Endothelial cell of umbilical vein (primary cell): ENCODE data around the genes MRPL34 and BST2.

DNA sequence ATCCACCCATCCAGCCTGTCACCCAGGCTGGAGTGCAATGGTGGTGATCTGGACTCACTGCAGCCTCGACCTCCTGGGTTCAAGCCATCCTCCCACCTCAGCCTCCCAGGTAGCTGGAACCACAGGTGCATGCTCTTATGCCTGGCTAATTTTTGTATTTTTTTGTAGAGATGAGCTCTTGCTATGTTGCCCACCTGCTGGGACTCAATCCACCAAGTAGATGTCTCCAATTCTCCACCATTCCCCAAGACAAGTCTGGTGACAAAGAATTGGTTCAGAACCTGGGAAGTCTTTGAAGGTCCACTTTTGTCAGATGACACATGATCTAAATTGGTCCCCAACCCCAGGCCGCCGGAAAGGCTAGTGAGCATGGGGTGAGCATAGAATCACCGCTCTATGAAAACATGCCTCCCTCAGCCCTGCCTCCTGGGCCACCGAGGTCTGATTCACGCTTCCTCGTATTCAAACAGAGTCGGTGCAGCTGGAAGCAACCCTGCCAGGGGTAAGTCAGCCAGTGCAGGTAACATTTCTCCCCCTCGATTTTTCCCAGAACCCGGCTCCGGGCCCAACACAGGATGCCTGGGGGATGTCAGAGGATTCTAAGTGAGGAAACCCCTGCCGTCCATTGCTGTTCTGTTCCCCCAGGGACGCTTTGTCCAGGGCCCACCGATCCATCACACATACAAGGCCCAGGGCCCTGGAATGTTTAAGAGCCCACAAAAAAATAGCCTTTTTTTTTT lies 34.0 kb upstream of the KLF2 start:
- PRO-cap = bidirectional peak, plus-strand start at position 465 of the sequence, minus-strand start at position 365 of the sequence
CAGE:
- cytosol, long polyA minus RNA = no peak
- cytosol, long polyA plus RNA = no peak
- long polyA plus RNA = no peak
- nucleus, long polyA minus RNA = no peak
- nucleus, long polyA plus RNA = no peak

- PRO-cap = bidirectional peak, plus-strand start at chr19:16328809, minus-strand start at chr19:16328476
CAGE:
- cytosol, long polyA minus RNA = no peak
- cytosol, long polyA plus RNA = no peak
- long polyA plus RNA = no peak
- nucleus, long polyA minus RNA = no peak
- nucleus, long polyA plus RNA = no peak
These were observed 3.8 kb downstream of the KLF2 start for GRCh38 chr19:16328308-16328931.

DNA sequence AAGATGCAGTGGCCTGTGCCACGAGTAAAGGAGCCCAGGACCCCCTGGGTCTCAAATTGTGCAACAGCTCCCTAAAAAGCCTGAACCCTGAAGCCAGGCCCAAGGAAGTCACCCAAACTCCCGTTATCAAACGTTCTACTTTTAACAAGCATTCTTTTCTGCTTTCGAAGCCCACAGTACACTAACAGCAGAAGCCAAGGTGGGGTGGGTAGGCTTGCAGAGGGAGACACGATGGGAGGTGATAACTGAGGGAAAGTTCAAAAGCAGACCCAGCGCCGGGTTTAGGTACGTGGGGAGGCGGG lies 49.7 kb downstream of the KLF2 start:
- PRO-cap = no peak
CAGE:
- cytosol, long polyA minus RNA = no peak
- cytosol, long polyA plus RNA = no peak
- long polyA plus RNA = no peak
- nucleus, long polyA minus RNA = no peak
- nucleus, long polyA plus RNA = no peak

DNA sequence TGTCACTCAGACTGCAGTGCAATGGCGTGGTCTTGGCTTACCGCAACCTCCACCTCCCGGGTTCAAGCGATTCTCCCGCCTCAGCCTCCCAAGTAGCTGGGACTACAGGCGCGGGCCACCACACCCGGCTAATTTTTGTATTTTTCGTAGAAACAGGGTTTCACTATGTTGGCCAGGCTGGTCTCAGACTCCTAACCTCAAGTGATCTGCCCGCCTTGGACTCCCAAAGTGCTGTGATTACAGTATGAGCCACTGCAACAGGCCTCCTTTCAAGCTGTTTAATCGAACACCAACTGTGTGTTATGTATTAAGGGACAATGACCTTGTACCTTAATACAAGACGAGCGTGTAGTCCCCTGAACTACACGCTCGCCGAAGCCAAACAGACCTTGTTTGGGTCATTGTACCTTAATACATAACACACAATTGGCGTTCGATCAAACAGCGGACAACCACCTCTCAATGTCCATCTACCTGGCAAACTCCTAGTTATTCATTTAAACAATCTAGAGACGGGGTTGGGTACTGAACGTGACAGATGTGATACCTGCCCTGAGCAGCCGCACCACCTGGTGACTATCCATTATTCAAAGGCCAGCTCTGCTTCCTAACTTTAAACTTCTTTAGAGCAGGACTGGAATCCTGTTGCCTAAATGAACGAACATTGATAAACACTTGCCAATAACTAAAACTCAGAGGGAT lies 1.4 kb downstream of the CHERP start:
- PRO-cap = no peak
CAGE:
- cytosol, long polyA minus RNA = no peak
- cytosol, long polyA plus RNA = no peak
- long polyA plus RNA = no peak
- nucleus, long polyA minus RNA = no peak
- nucleus, long polyA plus RNA = no peak

DNA sequence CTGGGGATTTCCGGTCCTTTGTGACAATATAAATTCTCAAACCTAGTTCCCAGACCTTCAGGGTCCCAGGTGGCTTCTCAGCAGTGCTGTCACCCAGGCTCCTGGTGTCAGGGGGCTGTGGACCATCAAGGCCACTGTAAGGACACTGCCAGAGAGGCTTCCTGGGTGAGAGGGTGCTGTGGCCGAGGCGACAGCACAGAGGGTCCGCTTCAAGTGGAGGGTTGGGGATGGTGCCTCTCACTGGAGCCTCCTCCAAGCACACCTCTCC lies 5.5 kb upstream of the SLC35E1 start:
- PRO-cap = no peak
CAGE:
- cytosol, long polyA minus RNA = no peak
- cytosol, long polyA plus RNA = no peak
- long polyA plus RNA = no peak
- nucleus, long polyA minus RNA = no peak
- nucleus, long polyA plus RNA = no peak

GRCh38 chr19:16580816-16581987 lies 9.0 kb upstream of the SLC35E1 start:
- PRO-cap = no peak
CAGE:
- cytosol, long polyA minus RNA = no peak
- cytosol, long polyA plus RNA = no peak
- long polyA plus RNA = no peak
- nucleus, long polyA minus RNA = no peak
- nucleus, long polyA plus RNA = no peak

DNA sequence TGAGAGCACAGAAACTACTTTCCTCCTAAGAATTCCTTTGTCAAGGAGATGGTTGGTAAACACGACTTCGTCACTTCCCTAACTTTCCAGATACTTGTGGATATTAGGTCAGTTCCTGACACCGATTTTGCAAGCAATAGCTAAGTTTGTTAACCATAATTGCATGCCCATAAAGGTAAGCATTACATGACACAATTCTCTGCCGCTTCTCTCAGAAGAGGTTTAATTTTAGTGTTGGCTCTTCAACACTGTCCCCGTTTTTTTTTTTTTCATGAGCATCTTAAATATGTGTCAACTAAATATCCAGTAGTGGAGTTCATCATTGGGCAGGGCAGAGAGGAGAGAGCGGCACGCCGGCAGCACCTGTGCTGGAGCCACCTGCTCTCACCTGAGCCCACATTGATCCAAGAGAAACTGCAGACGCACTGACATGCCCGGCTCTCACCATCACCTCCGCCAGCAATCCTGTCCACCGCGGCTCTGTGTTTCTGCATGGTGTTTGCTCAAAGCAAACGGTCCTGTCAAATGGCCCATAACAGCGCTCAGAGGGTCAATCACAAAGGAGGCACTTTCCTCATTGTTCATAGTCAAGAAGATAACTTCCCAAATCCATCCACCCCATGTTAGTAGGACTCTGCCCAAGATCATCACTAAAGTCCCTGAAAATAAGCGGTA lies 2.6 kb downstream of the MED26 start:
- PRO-cap = no peak
CAGE:
- cytosol, long polyA minus RNA = no peak
- cytosol, long polyA plus RNA = no peak
- long polyA plus RNA = no peak
- nucleus, long polyA minus RNA = no peak
- nucleus, long polyA plus RNA = no peak

DNA sequence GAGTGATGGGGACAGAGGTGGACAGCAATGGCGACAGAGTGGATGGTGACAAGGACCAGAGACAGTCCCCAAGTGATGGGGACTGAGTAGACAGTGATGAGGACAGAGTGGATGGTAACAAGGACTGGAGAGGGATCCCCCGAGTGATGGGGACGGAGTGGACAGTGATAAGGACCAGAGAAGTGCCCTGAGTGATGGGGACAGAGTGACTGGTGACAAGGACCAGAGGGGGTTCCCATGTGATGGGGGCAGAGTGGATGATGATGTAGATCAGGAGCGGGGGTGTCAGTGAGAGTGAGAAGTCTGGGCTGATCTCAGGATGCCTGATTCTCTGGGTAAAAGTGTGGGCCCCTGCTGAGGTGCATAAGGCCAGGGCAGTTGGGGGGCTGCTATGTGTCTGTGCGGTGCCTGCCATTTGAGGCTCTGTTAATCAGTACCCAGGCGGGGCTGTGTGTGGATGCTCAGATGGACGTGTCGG lies 8.3 kb downstream of the SIN3B start:
- PRO-cap = no peak
CAGE:
- cytosol, long polyA minus RNA = no peak
- cytosol, long polyA plus RNA = no peak
- long polyA plus RNA = no peak
- nucleus, long polyA minus RNA = no peak
- nucleus, long polyA plus RNA = no peak

DNA sequence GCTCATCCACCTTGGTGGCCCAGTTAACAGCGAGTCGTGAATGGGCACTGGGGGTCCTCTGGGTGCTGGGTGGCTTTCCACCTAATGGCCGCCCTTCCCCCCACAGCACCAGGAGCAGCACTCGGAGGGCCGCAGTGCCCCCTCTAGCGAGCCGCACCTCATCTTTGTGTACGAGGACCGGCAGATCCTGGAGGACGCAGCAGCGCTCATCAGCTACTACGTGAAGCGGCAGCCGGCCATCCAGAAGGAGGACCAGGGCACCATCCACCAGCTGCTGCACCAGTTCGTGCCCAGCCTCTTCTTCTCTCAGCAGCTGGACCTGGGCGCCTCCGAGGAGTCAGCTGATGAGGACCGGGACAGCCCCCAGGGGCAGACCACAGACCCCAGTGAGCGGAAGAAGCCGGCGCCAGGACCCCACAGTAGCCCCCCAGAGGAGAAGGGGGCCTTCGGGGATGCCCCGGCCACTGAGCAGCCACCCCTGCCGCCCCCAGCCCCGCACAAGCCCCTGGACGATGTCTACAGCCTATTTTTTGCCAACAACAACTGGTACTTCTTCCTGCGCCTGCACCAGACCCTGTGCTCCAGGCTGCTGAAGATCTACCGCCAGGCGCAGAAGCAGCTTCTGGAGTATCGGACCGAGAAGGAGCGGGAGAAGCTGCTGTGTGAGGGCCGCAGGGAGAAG lies 19.3 kb upstream of the F2RL3 start:
- PRO-cap = no peak
CAGE:
- cytosol, long polyA minus RNA = no peak
- cytosol, long polyA plus RNA = no peak
- long polyA plus RNA = no peak
- nucleus, long polyA minus RNA = no peak
- nucleus, long polyA plus RNA = no peak

GRCh38 chr19:17152538-17152853 lies 62.7 kb upstream of the USE1 start:
- PRO-cap = no peak
CAGE:
- cytosol, long polyA minus RNA = no peak
- cytosol, long polyA plus RNA = no peak
- long polyA plus RNA = no peak
- nucleus, long polyA minus RNA = no peak
- nucleus, long polyA plus RNA = no peak

DNA sequence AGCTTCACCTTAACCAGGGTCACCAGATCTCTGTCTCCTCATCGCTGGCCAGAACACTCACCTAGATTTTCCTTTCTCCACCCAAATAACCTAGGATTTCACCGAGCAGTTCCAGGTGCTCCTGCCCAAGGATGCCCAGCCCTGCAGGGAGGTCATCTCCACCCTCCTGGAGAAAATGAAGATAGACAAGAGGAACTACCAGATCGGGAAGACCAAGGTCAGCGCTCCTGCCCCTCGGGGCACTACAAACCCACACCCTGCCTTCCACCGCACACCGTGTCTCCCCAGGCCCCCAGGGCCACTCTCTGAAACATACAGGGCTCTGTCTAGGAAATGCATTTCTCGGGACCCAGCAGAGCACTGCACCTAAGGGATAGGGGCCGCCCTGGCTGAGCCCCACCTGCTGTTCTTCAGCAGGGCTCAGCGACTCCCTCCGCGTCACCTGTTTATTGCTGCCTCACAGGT lies 24.1 kb upstream of the USE1 start:
- PRO-cap = no peak
CAGE:
- cytosol, long polyA minus RNA = no peak
- cytosol, long polyA plus RNA = no peak
- long polyA plus RNA = no peak
- nucleus, long polyA minus RNA = no peak
- nucleus, long polyA plus RNA = no peak

DNA sequence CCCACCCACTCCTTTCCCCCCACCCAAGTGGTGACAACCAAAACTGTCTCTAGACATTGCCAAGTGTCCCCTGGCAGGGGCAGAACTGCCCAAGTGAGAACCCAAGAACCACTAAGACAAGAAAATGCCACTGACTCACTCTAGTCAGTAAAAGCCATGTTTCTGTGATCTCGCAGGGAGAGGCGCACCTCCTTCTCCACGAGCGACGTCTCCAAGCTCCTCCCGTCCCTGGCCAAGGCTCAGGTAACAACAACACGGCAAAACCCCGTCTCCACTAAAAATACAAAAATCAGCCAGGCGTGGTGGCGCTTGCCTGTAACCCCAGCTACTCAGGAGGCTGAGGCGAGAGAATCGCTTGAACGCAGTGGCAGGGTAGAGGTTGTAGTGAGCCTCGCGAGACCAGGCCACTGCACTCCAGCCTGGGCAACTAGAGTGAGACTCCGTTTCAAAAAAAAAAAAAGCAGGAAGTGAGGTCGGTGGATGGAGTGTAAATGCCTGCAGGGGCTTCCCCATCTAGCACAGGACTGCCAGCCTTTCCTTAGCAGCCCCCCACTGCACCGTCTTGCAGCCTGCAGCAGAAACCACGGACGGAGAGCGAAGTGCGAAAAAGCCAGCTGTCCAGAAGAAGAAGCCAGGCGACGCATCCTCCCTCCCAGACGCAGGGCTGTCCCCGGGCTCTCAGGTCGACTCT lies 17.4 kb upstream of the USE1 start:
- PRO-cap = no peak
CAGE:
- cytosol, long polyA minus RNA = no peak
- cytosol, long polyA plus RNA = no peak
- long polyA plus RNA = no peak
- nucleus, long polyA minus RNA = no peak
- nucleus, long polyA plus RNA = no peak

GRCh38 chr19:17214443-17215035 lies 618 bp upstream of the USE1 start:
- PRO-cap = no peak
CAGE:
- cytosol, long polyA minus RNA = no peak
- cytosol, long polyA plus RNA = no peak
- long polyA plus RNA = no peak
- nucleus, long polyA minus RNA = no peak
- nucleus, long polyA plus RNA = no peak

DNA sequence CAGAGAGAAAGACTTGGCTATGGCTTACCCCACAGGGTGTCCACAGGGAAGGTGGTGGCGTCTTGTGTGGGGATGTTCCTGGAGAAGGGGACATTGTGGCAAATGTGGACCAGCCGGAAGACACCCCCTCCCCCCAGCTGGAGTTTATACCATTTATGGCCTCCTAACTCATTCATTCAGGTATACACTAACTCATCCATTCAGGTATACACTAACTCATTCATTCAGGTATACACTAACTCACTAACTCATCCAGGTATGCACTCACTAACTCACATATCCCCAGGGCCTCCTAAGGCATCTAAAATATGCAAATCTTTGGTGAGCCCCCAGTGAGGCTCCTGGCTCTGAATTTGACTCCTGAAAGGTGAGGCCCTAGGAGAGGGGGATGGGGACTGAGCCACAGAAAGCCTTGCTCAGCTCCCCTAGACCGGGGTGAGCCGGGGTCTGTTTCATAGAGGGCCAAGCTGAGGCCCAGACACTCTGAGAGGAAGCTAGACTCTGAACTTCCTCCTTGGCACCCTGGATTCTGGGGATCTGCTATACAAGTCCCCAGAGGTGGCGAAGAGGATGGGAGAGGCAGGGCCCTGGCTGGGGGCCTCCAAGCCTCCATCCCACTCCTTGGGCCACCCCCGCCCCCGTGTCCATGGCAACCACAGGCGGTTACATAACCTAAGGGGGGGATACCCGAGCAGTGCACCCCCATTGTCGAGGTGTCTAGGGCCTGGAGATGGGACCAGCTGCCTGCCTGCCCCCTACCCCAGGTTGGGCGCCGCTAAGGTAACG lies 877 bp downstream of the ABHD8 start:
- PRO-cap = no peak
CAGE:
- cytosol, long polyA minus RNA = no peak
- cytosol, long polyA plus RNA = no peak
- long polyA plus RNA = no peak
- nucleus, long polyA minus RNA = no peak
- nucleus, long polyA plus RNA = no peak

DNA sequence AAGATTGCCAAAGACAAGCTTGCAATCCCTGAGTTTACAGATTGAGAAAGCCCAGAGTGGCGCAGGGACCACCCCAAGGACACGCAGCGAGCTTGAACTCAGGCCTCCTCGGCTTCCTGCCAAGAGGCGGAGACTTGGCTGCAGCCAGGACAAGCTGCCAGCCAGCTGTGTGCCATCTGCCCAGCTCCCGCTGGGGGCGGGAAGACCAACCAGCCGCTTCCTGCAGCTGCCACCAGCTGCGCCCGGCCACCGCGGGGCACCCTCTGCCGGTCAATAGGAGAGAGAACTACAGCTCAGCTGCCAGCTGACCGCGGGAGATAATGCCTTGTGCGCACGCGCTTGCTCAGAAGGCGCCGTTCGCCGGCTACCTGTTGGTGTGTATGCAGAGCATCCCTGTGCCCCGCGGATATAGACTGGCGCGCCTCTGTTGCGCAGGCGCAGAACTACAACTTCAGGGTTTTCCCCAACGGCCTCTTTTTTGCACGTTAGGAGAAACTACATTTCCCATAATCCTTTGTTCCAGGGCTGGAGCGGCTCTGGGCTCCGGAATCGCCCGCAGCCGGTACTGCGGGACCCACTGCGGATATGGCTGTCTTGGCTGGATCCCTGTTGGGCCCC lies at the start of gene MRPL34:
TSS of gene MRPL34 (plus strand) at position 565 of the 618 bp plus-strand sequence.
- PRO-cap = bidirectional peak, plus-strand start at position 346 of the sequence, minus-strand start at position 265 of the sequence; bidirectional peak, plus-strand start at position 536 of the sequence, minus-strand start at position 382 of the sequence
CAGE:
- cytosol, long polyA minus RNA = no peak
- cytosol, long polyA plus RNA = start-site peak on the plus strand centred at position 549 of the sequence, 45 bp wide, 166 and 217 reads in 2 replicates
- long polyA plus RNA = start-site peak on the plus strand centred at position 549 of the sequence, 45 bp wide, 139 and 108 reads in 2 replicates
- nucleus, long polyA minus RNA = no peak
- nucleus, long polyA plus RNA = no peak

DNA sequence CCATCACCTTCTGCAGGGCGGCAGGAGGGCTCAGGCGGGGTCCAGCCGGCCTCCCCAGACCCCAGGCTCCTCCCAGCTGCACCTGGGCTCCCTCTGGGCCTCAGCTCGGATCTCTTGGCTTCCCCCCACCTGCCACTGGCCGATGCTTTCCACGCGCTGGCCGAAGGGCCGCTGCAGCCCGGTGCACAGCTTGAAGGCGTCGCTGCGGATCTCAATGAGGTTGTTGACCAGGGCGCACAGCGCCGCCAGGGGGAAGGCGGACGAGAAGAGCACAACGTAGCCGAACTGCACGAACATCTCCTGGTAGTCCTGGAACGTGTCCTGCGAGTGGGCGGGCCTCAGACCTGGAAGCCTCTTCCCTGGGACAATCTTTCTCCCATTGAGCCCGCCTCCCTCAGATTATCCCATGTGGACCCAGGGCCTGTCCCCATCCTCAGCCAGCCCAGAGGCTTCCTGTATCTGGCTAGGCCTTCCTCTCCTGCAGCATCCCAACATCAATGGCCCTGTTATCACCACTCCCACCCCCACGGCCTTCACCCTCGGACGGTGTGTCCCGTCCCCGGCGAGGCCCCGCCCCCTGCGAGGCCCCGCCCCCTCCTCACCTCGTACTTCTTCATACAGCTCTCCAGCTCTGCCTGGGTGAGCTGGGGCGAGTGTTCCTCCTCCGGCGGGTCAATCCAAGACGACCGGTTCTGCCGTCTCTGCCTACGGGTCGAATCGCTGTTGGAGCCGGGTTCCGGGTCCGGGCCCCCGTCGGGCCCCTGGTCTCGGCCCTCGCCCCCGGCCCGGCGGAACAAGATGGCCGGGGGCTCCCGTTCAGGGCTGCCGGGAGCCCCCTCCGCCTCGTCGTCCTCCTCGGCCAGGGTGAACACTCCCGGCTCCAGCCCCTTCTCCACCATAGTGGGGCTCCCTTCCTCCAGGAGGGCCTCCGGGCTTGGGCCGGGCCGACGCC lies 6.8 kb downstream of the ANO8 start:
- PRO-cap = unidirectional peak, plus-strand start at position 616 of the sequence
CAGE:
- cytosol, long polyA minus RNA = no peak
- cytosol, long polyA plus RNA = no peak
- long polyA plus RNA = no peak
- nucleus, long polyA minus RNA = no peak
- nucleus, long polyA plus RNA = no peak

DNA sequence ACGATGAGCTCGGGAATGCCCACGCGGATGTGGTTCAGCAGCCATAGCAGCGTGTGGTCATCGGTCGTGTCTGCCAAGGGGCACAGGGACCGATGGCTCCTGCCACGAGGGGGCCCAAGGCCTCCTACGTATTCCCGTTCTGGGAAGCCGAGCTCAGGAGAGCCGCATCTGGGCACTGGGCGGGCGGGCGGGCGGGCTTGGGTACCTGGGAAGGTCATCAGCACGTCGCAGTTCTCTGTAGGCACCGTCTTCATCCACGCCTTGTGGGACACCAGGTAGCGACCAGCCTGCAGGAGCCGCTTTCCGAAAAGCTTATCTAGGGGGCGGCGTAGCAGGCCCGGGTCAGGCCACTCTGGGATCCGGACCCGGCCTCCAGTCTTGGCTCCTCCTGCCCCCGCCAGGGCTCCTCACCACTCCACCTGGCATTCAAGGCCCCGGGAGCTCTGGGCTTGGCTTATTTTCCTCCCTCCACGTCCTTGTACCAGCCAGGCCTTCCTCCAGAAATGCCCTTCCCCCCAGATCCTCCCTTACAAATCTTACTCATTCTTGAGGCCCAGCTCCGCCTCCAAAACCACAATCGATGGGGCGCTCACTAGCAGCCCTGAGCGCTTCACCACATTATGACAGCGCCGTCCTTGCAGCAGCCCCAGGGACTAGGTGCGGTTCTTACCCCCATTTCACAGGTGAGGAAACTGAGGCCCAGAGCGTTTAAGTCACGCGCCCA lies 1.0 kb downstream of the ANO8 start:
- PRO-cap = no peak
CAGE:
- cytosol, long polyA minus RNA = no peak
- cytosol, long polyA plus RNA = no peak
- long polyA plus RNA = no peak
- nucleus, long polyA minus RNA = no peak
- nucleus, long polyA plus RNA = no peak

DNA sequence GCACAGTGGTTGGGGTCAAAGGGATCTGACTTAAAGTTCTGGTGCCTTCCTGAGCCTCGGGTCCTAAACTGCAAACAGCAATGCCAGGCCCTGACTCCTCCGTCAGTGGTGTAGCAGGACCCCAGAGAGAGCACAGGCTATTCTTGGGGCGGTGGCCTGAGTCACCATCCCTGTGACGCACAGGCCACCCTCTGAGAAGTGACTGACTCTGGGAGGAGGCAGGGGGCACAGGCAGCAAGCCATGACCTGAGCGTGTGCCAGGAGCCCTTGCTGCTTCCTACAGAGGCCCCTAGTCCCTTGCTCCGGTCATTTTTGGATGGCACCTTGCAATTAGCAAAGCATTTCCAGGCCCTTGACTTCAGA lies 18.7 kb downstream of the PLVAP start:
- PRO-cap = no peak
CAGE:
- cytosol, long polyA minus RNA = no peak
- cytosol, long polyA plus RNA = no peak
- long polyA plus RNA = no peak
- nucleus, long polyA minus RNA = no peak
- nucleus, long polyA plus RNA = no peak

GRCh38 chr19:17404959-17406337 lies at the start of gene BST2:
Gene BST2 (minus strand): TSS chr19:17405630.
- PRO-cap = no peak
CAGE:
- cytosol, long polyA minus RNA = start-site peak on the minus strand at chr19:17405587-17405592, 74 reads
- cytosol, long polyA plus RNA = start-site peak on the minus strand at chr19:17405561-17405631, 705 and 547 reads in 2 replicates; start-site peak on the plus strand at chr19:17405691-17405767, 25 and 24 reads in 2 replicates
- long polyA plus RNA = start-site peak on the minus strand at chr19:17405502-17405631, 1,225 and 1,297 reads in 2 replicates; start-site peak on the plus strand at chr19:17405682-17405767, 30 and 25 reads in 2 replicates; start-site peak on the plus strand at chr19:17405817-17405847, 31 and 21 reads in 2 replicates
- nucleus, long polyA minus RNA = start-site peak on the minus strand at chr19:17405561-17405592, 77 reads; start-site peak on the plus strand at chr19:17405674-17405751, 51 reads; start-site peak on the plus strand at chr19:17405812-17405852, 25 reads
- nucleus, long polyA plus RNA = start-site peak on the minus strand at chr19:17405582-17405592, 98 and 85 reads in 2 replicates

DNA sequence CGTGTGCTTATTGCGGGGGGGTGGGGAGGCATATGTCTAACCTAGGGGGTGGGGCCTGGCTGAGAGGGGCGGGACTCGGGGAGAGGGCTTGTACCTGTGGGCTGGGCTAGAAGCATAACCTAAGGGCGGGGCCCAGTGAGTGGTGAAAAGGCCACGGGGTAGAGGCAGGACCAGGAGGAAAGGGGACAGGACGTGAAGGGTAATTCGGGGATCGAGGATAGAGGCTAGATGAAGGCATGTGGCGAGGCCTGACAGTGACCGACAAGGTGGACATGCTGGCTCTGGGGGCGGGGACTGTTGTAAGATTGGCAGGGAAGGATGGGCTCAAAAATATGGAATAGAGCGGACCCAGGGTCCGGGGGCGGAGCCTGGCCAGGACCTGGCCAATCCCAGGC lies 438 bp upstream of the SLC27A1 start:
- PRO-cap = bidirectional peak, plus-strand start outside the sequence, minus-strand start at position 296 of the sequence
CAGE:
- cytosol, long polyA minus RNA = no peak
- cytosol, long polyA plus RNA = no peak
- long polyA plus RNA = no peak
- nucleus, long polyA minus RNA = no peak
- nucleus, long polyA plus RNA = no peak